Placental epithelial cell (primary cell): ENCODE measurements around a stretch of chr15.

- CAGE, long polyA plus RNA, result no peak
These were observed 653.8 kb downstream of the NR2F2 start for GRCh38 chr15:96983973-96984939.

- CAGE, long polyA plus RNA, result no peak
These were observed 438.7 kb upstream of the ARRDC4 start for GRCh38 chr15:97521785-97522278.

GRCh38 chr15:97971729-97972538, 11.4 kb downstream of the ARRDC4 start:
- CAGE, long polyA plus RNA, result no peak

- CAGE, long polyA plus RNA, result no peak
These were observed 134.2 kb upstream of the IGF1R start for GRCh38 chr15:98514188-98514579.

- CAGE, long polyA plus RNA, result no peak
These were observed 101.3 kb upstream of the IGF1R start for GRCh38 chr15:98546952-98547494.

DNA sequence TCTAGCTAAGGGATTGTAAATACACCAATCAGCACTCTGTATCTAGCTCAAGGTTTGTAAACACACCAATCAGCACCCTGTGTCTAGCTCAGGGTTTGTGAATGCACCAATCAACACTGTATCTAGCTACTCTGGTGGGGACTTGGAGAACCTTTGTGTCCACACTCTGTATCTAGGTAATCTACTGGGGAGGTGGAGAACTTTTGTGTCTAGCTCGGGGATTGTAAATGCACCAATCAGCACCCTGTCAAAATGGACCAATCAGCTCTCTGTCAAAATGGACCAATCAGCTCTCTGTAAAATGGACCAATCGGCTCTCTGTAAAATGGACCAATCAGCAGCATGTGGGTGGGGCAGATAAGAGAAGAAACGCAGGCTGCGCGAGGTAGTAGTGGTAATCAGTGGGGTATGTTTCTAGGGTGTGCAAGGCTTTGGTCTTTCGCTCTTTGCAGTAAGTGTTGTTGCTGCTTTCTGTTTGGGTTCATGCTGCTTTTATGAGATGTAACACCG, 98.1 kb upstream of the IGF1R start:
- CAGE, long polyA plus RNA, result no peak

DNA sequence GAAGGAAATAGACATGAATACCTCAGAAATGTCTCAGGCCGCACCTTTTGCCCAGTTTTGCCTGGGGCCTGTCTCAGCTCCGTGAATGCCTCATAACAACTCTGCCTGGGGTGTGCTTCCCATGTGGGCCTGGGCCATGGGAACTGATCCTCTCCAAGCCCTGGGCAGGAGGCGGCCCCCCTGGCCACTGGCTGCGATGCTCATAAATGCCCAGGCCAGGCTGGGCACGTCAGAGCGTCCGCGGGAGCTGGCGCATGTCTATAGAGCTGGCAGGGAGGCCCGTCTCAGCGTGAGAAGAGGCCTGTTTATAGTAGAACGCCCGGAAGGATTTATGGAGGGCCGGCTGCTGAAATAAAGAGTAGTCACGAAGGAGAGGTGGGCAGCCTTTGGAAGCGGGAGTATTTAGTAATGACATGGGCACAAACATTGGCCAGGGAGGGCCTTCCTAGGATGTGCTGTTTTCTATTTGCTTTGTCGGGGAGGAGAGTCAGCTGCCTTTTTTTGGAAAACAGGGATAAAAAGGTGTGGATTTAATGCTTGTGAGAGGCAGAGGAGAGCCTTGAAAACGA, 85.9 kb upstream of the IGF1R start:
- CAGE, long polyA plus RNA, result no peak

- CAGE, long polyA plus RNA, result no peak
These were observed 12.4 kb downstream of the IGF1R start for GRCh38 chr15:98660765-98661140.

DNA sequence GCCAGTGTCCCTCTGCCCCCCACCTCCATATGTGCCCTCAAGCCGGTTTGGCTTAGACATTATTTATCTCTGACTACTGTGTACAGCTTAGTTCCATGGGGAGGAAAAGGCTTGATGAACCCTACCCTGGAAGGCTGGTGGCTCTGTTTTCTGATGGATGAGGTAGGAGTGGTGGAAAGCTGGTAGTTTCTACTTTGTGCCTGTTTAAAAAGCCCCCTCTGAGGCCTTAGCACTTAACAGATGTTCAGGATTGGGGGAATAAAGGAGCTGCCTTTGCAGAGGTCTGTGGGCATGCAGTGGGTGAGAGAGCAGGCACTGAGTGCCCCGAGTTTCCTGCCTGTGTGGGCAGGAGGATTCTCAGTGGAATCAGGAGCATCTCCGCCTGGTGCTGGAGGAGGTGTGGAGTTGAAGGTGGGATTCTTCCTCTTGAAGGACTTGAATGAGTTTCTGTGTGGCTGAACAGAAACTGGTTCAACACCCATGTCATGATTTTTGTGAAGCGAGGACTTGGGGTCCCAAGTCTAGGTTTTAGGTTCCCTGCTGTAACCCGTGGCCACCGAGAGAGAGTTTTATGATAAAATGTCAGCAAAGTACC, 74.3 kb downstream of the IGF1R start:
- CAGE, long polyA plus RNA, result no peak

GRCh38 chr15:98729518-98730188, 81.3 kb downstream of the IGF1R start:
- CAGE, long polyA plus RNA, result no peak

GRCh38 chr15:98731627-98732227, 83.4 kb downstream of the IGF1R start:
- CAGE, long polyA plus RNA, result no peak

DNA sequence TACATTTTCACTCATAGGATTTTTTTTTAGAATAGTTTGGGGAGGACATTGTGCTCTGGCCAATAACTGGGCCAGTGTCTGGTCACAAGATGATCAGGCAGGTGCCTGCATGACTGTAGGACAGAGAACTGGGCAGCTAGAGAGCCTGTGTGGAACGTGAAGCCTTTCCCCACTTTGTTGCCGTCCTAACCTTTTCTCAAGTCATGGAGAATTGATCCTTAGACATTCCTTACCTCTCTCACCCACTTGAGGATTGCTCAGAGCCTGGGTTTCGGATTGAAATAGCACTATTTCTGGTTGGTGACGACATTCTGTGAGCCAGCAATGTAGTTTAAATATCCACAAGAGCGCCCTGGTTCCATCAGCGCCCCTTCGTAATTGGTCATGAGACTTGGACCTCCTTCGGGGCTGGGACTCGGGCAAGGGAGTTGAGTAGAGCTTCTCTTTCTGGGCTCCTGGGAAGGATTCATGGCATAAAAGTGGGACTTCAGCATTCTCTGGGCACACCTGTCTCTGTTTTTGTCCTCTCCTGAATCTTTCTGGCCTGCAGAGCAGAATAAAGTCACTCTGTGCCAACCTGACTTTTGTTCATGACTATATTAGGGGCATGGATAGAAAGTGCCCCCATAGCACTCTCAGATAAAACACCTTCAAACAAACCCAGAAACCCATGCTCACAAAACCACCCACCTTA, 138.5 kb downstream of the IGF1R start:
- CAGE, long polyA plus RNA, result no peak

- CAGE, long polyA plus RNA, result no peak
These were observed 132.8 kb downstream of the PGPEP1L start for GRCh38 chr15:98874622-98875322.

- CAGE, long polyA plus RNA, result no peak
These were observed 48.3 kb downstream of the PGPEP1L start for GRCh38 chr15:98959186-98959889.

GRCh38 chr15:99090254-99090832, 14.5 kb upstream of the SYNM start:
- CAGE, long polyA plus RNA, result no peak

DNA sequence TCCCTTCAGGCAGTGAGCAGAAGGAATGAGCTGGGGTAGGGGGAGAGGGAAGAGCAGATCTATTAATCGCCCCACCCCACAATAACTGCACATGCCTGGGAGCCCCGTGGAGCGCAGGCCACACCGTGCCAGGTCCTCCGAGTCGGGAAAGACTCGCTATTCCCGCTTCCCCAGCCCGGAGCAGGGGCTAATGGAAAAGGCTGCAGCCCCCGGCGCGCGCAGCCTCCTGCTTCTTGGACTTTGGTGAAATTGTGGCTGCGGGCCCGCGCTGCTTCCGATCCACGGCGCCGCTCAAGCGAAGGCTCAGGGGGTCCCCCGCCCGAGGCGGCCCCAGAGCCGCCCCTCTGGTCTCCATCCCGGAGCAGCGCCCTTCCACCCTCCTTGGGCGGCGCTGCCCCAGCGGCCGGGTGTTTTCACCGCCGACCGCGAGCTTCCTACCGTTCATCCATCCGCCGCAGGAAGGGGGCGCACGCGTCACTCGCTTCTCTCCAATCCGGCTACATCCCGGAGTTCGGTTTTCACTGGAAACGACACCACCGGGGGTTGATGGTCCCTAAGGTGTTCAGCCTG, 4.5 kb upstream of the SYNM start:
- CAGE, long polyA plus RNA, result no peak

GRCh38 chr15:99106421-99107110, 1.7 kb downstream of the SYNM start:
- CAGE, long polyA plus RNA, result no peak

- CAGE, long polyA plus RNA, result no peak
These were observed 18.9 kb downstream of the SYNM start for GRCh38 chr15:99123371-99124615.

DNA sequence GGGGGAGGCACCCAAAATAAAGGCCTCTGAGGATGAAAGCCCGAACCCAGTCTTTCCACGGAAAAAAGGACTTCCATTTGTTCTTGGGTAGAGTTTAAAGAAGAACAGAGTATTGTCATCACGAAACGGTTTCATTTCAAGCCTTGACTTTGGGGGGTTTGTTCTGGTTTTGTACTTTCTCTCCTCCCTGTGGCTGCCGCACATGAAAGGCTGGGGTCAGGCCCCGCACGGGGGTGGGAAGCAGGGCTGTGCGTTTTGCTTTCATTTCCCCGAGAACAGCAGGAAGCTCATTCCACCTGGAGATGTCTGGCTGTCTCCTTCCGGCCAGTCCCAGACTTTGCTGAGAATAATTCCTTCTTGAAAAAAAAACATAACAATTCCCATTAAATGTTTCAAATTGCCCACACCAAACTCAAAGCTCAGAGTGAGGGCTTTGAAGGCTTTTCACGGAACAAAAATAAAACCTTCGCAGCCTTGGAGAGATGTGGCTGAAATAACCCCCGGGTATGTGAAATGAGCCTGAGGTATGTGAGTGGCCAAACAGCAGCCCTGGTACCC, 127.1 kb upstream of the MEF2A start:
- CAGE, long polyA plus RNA, result no peak

GRCh38 chr15:99442134-99442688, 123.6 kb upstream of the MEF2A start:
- CAGE, long polyA plus RNA, result no peak